ENCODE measurements around the gene CTPS1.

DNA sequence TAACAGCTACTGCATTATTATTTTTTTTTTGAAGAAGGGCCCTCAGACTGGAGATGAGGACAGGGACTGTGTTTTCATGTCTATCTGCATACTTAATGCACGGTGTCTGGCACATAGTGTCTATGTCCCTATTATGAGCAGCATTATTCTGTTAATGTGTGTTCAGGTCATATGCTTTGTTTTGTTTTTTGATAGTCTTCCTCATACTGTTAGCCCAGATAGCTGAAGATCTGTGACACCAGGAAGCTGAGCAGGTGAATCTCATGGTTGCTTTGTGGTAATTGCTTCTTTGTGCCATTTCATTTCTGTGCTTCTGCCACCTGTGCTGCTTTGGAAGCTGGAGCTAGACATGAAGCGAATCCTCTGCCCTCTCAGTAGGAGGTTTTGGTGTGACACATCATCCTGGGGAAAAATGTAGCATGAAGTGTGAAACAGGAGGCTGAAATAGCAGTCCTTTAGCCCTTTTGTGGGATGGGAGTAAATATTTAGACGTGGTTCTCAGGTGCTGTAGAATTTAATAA, 15.8 kb downstream of the SMAP2 start:
- PRO-cap, 2 experiments: no peak in any of the 2 experiments

GRCh38 chr1:40716504-40717137, 25.1 kb downstream of the NFYC start:
- PRO-cap, 2 experiments: no peak in any of the 2 experiments

DNA sequence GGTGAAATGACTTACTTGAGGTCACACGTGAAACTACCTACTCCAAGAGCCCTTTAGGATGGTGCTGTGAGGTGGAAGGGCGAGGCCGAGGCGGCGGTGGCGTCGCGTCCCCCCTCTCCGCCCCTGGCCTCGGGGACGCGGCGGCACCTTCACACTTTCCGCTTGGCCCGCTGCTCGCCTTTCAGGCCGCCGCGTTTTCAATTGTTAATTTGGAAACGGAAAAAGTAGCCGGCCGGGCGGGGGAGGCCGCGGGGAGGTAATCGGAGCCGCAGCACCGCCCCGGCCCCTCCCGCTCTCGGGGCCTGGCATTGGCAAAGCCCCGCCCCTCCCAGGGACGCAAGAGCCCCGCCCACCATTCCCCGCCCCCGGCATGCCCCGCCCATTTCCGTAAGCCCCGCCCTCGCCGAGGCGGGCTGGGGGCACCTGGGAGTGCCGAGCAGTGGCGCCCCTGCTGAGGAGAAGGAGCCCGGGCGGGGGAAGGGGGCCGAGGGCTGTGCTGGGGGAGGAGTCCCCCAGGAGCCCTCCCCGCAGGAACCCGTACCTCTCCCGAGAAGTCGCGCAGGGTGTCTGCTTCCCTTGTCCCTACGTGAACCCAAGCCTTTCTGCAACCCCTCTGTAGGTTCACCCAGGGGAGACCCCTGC, 18.7 kb downstream of the KCNQ4 start:
- PRO-cap, 2 experiments: peak in 1 of 2 experiments; most common minus-strand start position 198 of the sequence (in 1)

- PRO-cap, 2 experiments: no peak in any of the 2 experiments
These were observed 36.5 kb downstream of the KCNQ4 start for GRCh38 chr1:40820165-40820495.

DNA sequence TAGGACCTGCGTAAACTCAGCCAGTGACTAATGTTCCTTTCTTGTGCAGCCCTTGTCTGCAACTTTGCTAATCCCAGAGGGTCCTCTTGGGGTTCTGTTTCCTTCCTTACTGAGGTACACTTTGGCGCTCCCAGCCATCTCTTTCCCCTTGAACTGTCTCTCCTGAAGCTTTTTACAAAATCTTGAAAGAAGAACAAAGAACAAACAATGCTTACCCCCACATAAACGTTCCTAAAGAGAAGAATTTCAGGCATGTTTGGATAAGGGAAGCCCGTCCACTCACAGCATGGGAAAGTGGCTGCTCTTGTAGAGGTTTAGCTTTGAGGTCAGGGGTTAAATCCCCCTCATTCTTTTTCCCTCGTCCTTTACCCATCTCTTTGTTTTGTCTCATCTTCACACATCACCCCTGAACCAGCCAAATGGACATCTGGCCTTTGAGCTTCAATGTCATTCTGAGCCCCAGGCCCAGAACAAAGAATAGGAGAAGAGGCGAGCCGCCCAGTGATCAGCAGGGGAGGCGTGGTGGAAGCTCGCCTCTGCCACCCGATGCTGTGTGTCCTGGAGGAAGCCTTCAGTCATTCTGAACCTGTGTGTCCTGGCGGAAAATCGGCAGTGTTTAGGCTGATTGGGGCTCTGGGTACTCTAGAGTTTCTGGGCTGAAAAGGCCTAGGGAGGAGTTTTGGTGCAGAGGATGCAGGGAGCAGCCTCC, 37.2 kb downstream of the CITED4 start:
- PRO-cap, 2 experiments: no peak in any of the 2 experiments

DNA sequence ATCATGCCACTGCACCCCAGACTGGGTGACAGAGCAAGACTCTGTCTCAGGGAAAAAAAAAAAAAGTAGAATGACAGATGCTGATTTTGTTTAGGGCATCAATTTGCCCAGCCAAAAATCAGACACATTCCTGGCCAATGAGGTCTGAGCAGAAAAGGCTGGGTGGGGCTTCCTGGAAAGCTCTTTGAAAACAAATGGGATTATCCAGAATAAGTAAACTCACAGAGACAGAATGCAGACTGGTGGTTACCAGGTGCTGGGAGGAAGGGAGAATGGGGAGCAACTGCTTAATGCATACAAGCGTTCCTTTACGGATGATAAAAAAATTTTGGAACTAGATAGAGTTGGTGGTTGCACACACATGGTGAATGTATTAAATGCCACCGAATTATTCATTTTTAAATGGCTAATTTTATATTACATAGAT, 10.1 kb upstream of the CITED4 start:
- PRO-cap, 2 experiments: no peak in any of the 2 experiments

DNA sequence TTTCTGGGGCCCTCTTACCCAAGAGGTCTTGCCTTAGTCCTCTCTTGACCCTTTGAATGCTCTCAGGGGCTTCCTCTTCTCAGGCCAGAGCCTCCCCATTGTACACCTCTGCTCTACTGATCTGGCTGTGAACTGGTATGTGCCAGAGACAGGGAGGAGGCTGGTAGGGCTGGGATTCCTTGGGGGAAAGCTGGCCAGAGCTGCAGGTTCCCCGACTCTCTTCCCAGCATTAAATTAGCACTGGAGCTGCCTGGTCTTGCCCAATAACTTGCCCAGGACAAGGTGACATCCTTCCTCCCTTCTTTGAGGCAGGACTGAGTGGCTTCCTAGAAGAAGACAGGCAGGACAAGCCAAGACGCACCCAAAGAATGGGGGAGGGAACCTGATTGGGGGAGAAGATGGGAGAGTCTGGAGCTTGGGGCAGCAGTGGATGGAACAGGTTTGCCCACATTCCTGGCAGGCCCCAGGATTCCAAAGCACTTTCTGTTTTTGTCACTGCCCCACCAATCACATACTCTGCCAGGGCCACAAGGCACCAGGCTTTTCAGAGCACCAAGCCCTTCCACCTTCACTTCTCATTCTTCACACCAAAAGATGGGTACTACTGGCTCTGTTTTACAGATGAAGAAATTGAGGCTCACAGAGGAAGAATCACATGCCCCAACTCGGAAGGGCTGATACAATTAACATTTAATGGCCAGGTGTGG, 37.3 kb upstream of the CITED4 start:
- PRO-cap, 2 experiments: no peak in any of the 2 experiments

GRCh38 chr1:40944871-40945644, 34.4 kb upstream of the CTPS1 start:
- PRO-cap, 2 experiments: no peak in any of the 2 experiments

DNA sequence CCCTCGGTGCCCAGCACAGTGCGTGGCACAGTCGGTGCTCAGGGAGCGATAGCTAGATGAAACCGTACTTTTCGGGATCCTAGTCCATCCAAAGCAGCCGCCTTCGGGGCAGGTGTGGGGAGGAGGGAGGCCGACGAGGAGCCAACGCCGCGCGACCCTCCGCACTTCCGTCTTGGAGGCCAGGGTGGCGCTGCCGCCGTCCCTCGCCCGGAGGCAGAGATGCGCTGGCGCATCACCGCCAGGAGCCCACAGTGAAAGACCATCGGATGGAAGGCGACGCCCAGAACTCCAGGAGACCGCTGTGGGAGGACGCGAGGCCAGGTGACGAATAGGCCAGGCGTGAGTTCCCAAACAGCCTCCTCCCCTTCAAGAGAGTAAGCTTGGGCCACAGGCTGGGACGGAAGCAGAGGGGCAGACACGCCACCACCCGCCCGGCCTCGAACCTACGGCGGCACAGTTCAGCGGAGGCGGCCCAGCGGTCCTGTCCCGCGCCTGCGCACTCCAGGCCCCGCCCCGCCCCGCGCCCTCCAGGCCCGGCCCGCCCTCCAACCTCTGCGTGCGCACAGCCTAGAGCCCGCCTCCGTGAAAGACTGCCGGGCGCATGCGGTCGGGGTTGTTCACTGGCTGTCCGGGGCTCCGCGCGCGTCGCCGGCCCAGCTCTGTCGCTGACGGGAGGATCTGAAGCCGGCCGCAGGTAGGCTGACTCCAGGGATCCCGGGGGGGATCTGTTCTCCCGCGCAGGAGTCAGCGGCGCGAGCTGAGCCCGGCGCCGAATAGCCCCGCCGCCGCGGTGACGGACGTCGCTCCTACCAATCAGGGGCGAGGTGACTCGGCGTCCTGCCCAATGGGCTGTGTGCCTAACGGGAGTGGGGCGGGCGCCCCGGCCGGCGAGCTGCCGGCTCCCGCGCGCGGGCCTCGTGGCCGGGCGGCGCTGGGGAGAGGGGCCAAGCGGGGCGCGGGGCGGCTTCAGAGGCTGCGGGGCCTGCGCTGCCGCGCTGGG, at the start of gene CTPS1:
CTPS1 (plus strand) TSS at position 561 of the 1,000 bp plus-strand sequence.
- PRO-cap, 2 experiments: peak in 2 of 2 experiments; most common plus-strand start position 613 of the sequence (in 2); most common minus-strand start position 494 of the sequence (in 1)

GRCh38 chr1:41023062-41024259, 1.9 kb upstream of the SLFNL1 start:
- PRO-cap, 2 experiments: no peak in any of the 2 experiments

- PRO-cap, 2 experiments: no peak in any of the 2 experiments
These were observed 24.1 kb upstream of the SLFNL1 start for GRCh38 chr1:41045386-41046257.

GRCh38 chr1:41319709-41320358, 77.7 kb upstream of the SCMH1 start:
- PRO-cap, 2 experiments: no peak in any of the 2 experiments

DNA sequence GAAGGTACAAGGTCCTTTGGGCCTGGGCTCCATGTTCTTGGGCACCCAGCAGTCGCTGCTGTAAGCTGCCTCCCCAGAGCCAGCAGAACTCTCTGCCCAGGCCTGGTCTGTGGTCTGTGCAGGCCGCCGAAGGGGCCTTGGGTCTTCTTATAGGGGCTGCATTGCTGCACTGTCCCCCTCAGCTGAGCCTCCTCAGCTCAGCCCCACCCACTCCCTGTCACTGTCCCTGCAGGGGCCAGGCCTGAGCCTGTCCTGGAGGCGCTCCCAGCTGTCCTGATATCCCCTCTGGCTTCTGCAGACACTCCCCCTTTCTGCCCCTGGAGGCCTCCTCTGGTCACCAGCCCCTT, 115.3 kb upstream of the SCMH1 start:
- PRO-cap, 2 experiments: no peak in any of the 2 experiments

GRCh38 chr1:41387638-41388148, 96.8 kb downstream of the EDN2 start:
- PRO-cap, 2 experiments: no peak in any of the 2 experiments

GRCh38 chr1:41435504-41436139, 48.9 kb downstream of the EDN2 start:
- PRO-cap, 2 experiments: no peak in any of the 2 experiments

DNA sequence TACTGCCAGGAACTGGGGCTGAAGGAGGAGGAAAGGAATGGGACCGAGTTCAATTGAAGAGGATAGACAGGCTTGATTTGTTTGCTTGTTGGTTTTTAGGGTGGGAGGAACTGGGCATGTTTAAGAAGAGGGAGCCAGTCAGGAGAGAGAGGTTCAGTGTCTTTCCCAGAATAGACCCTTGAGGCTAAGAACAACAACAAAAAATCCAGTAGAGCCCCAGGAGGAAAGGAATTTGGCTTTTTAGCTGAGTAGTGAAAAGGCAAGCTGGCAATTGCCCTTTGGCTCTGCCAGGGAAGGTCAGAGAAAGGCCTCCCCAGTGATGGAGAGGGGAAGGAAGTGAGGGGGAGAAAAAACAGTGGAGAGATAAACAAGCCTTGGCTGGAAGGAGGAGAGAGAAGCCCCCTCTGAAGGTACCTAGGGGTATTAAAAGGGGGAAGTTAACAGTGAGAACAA, 34.8 kb downstream of the EDN2 start:
- PRO-cap, 2 experiments: no peak in any of the 2 experiments

GRCh38 chr1:41583071-41583918, 98.8 kb upstream of the EDN2 start:
- PRO-cap, 2 experiments: no peak in any of the 2 experiments

GRCh38 chr1:41662082-41662557, 177.6 kb upstream of the EDN2 start:
- PRO-cap, 2 experiments: peak in 2 of 2 experiments; most common plus-strand start chr1:41662458 (in 2); most common minus-strand start chr1:41662254 (in 1)

DNA sequence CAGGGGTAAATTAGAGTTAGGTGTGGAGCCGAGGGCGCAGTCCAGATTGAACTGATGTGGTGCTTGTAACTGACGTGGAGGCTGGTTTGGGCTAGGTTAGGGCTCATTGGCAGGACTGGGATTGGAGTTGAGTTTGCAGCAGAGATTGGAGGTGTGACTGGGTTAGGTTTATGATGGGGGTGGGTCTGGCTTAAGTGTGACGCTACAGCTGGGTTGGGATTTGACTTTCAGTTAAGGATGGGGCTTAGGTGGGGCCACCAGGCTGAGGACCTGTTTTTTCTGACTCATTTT, 3.4 kb upstream of the GUCA2A start:
- PRO-cap, 2 experiments: no peak in any of the 2 experiments

GRCh38 chr1:42191234-42191845, 26.8 kb upstream of the GUCA2A start:
- PRO-cap, 2 experiments: no peak in any of the 2 experiments